H4 (cell line): ENCODE measurements around a stretch of chr3.

- RAMPAGE, long total RNA, result no peak
Measured at GRCh38 chr3:158094285-158094943, 11.8 kb downstream of the SHOX2 start.

DNA sequence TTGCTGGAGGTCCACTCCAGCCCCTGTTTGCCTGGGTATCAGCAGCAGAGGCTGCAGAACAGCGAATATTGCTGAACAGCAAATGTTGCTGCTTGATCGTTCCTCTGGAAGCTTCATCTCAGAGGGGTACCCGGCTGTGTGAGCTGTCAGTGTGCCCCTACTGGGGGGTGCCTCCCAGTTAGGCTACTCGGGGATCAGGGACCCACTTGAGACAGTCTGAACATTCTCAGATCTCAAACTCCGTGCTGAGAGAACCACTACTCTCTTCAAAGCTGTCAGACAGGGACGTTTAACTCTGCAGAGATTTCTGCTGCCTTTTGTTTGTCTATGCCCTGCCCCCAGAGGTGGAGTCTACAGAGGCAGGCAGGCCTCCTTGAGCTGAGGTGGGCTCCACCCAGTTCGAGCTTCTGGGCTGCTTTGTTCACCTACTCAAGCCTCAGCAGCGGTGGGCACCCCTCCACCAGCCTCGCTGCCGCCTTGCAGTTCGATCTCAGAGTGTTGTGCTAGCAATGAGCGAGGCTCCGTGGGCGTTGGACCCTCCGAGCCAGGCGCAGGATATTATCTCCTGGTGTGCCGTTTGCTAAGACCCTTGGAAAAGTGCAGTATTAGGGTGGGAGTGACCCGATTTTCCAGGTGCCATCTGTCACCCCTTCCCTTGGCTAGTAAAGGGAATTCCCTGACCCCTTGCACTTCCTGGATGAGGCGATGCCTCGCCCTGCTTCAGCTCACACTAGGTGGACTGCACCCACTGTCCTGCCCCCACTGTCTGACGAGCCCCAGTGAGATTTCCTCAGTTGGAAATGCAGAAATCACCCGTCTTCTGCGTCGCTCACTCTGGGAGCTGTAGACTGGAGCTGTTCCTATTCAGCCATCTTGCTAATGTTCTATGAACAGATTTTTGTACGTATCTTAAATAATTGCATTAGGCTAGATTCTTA, 219.9 kb downstream of the RSRC1 start:
- RAMPAGE, long total RNA, result no peak

DNA sequence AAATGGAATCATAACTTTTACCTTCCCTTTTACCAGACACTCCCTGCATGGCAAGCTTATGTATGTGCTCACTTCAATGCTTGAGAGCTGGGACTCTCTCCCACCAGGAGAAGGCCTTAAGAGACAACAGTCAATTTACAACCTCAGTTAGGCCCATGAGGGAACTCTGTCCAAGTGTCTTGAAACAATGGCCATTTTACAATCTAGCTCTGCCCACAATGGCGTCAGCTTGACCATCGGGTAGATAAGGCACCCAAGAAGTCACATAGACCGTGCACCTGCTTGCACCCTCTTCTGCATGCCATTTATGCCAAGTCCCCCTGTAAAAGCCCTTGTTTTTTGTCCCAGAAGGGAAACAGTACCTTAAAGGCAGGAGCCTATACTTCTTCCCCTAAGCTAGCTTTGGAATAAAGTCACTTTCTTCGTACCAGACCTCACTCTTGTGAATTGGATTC, 26.5 kb upstream of the LXN start:
- RAMPAGE, long total RNA, result no peak

DNA sequence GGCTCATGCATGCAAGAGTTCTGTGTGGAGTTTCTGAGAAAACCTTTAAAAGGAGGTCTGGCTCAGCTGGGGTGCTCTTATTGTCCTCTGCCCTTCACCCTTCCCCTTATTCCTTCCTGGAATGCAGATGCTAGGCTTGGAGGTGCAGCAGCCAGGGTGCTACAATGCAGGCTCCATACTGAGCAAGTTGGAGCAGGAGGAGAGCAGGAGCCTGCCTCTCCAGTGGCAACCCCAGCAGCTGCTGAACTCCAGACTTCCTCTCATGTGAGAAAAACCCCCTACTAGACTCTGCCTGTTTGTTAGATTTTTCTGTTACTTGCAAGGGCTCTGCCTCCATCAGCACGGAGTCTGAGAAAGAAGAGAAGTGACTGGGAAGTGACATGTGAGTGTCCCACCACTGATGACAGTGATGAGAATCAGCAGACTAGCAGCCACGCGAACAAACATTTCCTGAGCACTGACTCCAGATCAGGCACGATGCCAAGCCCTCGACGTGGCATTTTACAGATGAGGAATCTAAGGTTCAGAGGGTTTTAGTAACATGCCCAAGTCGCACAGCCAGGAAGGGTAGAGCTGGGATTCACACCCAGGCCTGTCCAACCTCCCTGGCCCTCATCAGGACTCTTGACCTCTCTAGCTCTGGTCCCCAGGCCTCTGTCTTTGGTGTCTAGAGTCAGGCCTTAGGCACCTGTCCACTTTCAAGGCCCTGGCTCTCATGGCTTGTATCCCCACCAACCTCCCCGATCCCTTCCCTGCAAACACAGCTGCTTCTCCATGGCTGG, 16.2 kb upstream of the RARRES1 start:
- RAMPAGE, long total RNA, result no peak

- RAMPAGE, long total RNA, result no peak
Measured at GRCh38 chr3:159451052-159451471, 178.0 kb downstream of the IQCJ-SCHIP1 start.

GRCh38 chr3:159796199-159796622, 429.0 kb upstream of the C3orf80 start:
- RAMPAGE, long total RNA, result no peak

- RAMPAGE, long total RNA, result no peak
Measured at GRCh38 chr3:159804753-159805650, 420.2 kb upstream of the C3orf80 start.

DNA sequence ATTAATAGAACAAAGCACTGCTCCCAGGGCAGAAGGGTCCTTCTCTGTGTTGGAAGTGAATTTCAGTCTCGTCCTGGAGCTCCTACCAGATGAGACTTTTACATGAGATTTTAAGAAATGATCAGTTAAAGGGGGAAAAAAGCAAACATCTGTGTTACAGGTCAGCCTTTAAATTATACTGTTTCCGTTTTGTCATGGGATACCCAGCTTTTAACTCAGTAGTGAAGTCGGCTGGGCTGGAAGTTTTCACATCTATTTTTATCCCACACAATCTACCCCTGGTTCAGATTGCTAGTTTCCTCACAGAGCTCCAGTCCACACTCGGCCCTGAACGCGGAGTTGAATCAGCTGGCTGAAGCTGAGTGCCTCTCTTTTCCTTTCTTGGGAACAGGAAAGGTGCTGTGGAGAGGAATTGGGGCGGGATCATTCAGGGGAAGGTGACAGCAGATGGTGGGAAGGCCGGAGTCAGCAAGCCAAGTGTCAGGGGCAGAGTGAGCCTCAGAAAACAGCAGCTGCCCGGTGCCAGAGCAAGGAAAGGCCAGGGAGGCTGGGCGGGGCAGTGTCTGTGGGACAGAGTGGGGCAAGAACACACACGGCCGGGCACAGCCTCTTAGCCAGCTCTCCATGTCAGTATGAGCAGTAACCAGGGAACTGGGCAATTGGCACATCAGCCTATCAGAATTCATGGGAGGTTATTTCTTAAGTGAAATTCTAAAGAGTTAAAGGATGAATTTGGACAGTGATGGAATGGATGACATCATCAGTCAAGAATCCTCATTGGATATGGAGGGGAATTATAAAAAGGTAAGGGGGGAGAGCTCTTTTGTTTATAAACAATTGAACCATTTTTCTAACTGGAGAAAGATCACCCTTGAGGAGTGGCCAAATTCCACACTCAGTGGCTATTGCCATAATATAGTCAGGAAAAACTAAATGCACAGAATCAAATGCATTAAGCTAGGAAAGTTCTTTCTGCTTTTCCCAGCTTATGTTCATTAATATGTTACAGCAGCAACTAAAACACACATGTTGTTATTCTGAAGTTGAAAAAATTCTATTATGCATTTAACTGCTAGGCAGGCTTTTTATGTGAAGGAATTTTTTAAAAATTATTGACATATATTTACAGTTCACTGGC, 372.2 kb upstream of the C3orf80 start:
- RAMPAGE, long total RNA, result no peak

DNA sequence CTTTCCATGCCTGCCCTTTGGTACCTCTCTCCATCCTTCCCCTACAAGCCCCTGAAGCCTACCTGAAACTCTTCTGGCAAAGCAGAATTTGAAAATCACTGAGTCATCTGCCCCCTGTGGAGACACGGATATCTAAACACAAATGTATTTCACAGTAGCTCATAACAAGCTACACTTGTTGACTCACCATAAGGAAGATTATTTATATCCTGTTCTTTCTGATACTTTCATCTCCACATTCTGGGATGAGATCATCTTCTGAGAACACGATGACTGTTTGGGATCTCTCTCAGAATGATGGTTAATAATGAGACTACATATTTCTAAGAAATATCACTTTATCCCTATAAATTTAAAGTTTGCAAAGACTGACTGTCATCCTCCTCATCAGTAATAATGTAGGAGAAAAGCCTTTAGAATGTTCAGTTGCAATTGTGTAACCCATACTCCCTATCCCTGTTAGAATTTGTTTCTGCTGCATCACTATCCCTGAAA, 352.8 kb upstream of the C3orf80 start:
- RAMPAGE, long total RNA, result no peak

DNA sequence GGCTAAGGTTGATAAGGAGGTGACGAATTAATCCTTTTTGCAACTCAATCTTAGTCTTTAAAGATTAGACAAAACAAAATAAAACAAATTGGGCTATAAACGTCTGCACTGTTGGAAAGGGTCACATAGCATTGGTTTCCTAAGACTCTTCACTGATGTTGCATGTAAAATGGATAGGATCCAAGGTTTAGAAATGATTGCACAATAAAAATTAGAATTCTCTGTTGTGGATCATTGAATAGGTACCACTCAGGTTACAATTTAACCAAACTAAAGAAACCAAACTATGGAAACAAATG, 34.6 kb upstream of the KPNA4 start:
- RAMPAGE, long total RNA, result no peak

DNA sequence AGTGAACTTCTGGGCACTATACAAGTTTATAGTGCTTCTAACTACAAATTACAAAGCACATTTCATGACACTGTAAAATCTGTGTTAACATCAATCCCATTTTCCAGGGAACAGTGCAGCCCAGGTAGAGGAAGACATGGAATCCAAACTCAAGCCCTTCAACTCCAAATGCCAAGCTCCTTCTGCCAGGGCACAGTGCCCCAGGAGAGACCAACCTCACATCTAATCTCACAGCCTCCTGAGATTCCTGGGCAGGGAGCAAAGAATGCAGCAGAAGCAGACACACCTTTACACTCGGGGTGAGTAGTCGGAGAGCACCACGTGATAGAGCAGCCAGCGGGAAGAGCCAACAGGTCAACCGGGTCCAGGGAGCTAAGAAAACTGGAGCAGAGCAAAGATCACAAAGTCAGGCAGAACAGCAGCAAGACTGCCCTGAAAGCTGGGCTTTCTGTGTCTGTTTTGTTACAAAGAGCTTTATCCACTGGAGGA, 4.3 kb downstream of the B3GALNT1 start:
- RAMPAGE, long total RNA, result no peak

DNA sequence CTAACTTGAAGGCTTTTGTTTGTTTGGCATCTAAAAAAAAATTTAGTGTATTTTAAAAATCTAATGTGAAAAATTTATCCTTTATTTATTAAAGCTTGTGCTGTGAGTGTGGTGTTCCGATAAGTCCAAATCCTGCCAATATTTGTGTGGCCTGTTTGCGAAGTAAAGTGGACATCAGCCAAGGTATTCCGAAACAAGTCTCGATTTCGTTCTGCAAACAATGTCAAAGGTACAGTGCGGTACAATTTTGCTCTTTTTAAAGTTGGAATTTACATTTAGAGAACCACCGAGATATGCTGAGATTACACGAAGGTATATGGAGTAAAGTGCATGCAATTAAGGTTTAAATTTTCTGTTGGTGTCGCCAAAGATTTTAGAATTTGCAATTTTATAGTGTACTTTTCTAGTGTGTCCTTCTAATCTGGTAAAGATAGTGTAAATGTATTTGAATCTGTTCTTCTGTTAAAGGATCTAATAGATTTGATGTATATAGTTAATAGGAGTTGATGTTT, 3.8 kb downstream of the NMD3 start:
- RAMPAGE, long total RNA, result no peak

DNA sequence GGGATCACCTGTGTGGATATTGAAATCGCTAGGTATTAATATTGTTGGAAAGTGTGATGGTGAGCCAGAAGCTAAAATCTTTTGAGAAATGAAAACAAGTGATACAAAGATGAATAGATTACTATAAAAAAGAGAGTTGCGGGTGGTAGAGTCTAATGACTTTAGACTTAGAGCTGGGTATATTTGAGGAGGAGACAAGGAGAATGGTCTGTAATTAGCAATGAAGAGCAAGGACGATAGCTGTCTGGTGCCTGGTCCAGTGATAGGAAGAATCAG, 10.3 kb downstream of the NMD3 start:
- RAMPAGE, long total RNA, result no peak

DNA sequence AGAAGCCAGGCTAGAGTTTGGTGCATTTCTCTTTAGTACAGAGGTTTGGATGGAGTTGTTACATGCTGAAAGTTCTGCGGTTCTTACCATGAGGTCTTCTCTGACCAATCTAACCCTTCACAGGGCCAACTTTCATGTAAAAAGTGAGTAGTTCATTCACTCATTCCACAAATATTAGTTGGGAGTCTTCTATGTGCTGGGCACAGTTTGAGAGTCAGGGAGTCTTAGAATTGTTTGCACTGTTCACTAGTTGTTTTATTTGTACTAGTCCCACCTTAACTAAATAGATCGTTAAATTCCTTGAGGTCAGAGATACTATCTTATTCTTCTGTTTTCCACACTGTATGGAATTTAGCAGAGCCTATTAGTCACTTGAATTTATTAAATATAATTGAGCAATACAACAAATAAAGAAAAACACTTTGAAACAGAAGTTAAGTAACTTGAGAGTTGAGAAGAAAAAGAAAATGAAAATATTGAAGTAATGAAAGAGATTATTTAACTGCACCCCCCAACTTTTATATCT, 40.8 kb upstream of the SPTSSB start:
- RAMPAGE, long total RNA, result no peak

GRCh38 chr3:161420625-161421288, 49.4 kb upstream of the SPTSSB start:
- RAMPAGE, long total RNA, result no peak

GRCh38 chr3:161429246-161429758, 58.0 kb upstream of the SPTSSB start:
- RAMPAGE, long total RNA, result start-site peak on the minus strand at chr3:161429608-161429613, 17 reads

DNA sequence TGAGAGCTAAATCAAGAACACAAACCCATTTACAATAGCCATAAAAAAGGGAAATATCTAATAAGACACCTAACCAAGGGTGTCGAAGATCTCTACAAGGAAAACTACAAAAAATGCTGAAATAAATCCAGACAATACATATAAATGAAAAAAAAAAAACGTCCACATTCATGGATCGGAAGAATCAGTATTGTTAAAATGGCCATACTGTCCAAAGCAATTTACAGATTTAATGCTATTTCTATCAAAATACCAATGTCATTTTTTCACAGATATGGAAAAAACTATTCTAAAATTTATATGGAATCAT, 881.0 kb downstream of the SI start:
- RAMPAGE, long total RNA, result no peak

- RAMPAGE, long total RNA, result no peak
Measured at GRCh38 chr3:164452609-164453004, 625.7 kb downstream of the SI start.

DNA sequence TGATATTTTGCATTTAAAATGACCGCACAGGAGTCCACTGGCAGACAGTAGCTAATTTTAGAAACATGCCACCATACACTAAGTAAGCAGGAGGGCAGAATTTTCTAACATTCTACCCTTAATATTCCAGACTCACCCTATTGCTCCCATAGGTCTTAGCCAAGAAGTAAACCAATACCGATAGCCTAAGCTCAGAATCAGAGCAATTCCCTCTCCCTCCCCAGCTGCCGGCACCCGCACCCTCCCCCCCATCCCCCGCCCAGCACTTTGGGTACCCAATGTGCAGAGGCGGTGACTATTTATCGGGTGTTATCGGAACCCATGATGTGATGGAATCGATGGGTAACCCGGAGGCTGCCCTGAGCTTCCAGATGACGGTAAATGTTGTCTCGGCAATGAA, 1.8 kb downstream of the SLITRK3 start:
- RAMPAGE, long total RNA, result no peak

- RAMPAGE, long total RNA, result no peak
Measured at GRCh38 chr3:165211669-165212208, 15.6 kb upstream of the SLITRK3 start.